ENCODE measurements around the gene FAM83D.

DNA sequence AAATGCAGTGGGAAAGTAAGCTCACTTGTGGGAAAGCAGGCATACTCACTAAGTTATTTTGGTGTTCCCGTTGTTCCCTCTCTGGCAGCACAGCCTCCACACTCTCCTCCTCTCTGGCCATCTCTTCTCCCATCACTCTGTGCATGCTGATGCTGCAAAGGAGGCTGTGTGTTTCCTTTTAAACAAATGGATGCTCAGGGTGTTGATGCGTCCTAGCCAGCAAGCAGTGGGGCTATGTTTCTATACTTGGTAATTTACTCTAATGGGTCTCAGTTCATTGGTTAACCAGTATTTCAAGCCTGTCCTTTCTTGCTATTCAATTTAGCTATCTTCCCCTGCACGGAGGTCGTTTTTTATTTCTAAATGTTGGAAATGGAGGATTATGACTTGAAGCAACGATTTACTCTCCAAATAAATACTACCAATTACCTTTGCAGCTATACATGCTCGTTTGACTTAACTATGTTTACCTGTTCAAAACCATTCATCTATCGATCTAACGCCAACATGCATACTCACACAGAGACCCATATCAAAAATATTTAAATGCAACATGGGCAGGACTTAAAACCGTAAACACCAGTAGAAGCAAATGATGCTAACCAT, 44.4 kb downstream of the TTI1 start:
- RAMPAGE, total RNA, result no peak

GRCh38 chr20:38083743-38084123, 50.2 kb downstream of the RPRD1B start:
- RAMPAGE, total RNA, result no peak

DNA sequence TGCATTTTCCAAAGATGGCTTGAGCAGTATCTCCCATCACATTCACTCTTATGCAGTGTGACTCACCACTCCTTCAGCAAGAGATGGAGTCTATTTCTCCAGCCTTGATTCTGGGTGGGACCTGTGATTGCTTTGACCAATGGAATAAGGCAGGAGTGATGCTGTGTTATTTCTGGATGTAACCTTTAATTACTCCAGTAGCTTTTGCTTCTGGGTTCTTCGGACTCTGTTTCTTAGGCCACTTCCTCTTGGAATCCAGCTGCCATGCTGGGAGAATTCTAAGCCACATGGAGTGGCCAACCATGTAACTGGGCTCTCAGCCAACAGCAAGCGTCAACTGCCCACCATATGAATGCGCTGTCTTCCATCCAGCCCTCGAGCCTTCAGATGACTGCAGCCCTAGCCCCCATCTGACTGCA, 50.7 kb downstream of the TGM2 start:
- RAMPAGE, total RNA, result no peak

DNA sequence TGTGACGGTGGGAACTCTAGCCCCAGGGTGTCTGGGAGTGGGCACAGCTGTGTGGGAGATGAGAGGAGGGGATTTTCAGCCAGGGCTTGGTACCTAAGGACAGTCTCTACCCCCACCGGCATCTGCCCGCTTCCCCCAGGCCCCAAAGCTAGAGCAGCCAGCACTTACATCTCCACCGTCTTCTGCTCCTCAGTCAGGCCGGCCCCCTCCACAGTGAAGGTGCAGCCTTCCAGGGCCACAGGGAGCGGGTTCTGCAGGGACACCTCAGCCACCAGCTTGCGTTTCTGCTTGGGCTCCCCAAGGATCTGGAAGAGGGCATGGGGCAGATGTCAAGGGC, 34.2 kb downstream of the TGM2 start:
- RAMPAGE, total RNA, result no peak

DNA sequence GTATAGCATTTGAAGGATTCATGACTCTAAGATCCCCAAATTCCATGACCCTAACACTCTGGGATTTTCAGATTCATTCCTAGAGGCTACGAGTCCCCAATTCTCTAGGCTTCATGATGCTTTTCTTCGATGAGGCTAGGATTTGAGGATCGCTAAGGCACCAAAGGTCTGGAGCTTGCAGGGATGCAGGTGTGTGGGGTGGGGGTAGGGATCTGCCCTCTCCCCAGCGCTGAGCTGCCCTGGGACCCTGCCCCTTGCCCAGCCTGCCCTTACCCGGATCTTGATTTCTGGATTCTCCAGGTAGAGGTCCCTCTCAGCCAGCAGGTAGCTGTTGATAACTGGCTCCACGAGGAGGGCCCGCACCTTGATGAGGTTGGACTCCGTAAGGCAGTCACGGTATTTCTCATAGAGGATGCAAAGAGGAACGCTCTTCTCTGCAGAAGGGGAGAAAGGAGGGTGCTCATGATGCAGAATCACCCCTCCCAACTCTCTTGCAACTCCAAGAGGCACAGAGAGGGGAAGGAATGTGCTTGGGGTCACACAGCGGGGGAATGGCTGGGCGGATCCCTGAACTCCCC, 32.9 kb downstream of the TGM2 start:
- RAMPAGE, total RNA, result no peak

DNA sequence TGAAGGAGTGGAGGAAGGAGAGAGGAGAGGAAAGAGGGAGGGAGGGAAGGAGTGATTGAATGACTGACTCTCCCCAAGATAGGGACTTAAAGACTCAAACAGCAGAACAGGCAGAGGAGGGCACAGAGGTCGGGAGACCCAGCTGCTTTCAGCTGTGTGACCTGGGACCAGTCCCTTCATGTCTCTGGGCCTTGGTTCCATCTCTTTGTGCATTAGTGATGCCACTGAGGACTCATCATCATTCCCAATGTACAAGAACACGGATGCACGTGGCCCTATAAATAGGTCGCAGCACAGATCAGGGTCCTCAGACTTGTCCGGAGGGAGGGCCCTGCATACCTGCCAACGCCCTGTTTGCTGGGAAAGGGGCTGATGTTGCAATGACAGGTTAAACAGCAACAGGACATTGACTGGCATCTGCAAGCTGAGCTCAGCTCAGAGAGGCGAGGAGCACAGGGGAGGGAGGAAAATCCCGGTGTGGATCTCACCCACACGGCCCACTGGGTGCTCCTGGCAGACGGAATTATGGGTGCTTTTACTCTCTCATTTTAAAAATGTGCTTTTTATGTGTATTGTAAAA, 21.9 kb downstream of the TGM2 start:
- RAMPAGE, total RNA, result no peak

GRCh38 chr20:38143704-38143982, 21.4 kb downstream of the TGM2 start:
- RAMPAGE, total RNA, result no peak

GRCh38 chr20:38143983-38144955, 20.8 kb downstream of the TGM2 start:
- RAMPAGE, total RNA, result no peak

- RAMPAGE, total RNA, result no peak
These were observed 18.8 kb downstream of the TGM2 start for GRCh38 chr20:38146190-38146670.

DNA sequence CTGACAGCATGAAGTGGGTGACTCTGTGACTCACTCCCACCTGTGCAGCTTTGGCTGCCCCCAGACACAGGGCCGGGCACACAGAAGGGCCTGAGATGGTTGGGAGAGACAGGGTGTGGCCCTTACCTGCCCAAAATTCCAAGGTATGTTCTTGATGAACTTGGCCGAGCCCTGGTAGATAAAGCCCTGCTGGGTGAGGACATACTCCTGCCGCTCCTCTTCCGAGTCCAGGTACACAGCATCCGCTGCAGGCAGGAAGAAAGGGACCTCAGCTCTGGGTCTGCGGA, 14.3 kb downstream of the TGM2 start:
- RAMPAGE, total RNA, result no peak

DNA sequence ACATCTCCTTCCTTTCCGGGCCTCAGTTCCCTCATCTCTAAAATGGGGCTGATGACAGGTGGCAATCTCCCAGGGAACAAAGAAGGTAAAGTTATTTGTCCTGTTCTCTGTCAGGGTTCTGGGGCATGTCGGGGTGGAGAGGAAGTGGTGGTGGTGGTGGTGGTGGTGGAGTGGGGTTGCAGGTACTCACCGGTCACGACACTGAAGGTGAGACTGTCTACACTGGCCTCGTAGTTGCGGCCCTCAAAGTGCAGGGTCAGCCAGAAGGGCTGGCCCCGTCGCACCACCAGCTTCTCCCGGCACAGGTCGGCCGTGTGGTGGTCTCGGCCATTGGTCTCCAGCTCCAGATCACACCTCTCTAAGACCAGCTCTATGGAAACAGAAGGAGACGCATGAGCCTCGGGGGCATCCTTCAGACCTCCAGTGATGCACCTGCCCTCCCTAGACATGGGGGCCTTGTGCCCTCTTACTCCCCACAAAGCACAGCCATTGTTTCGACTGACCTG, 3.8 kb downstream of the TGM2 start:
- RAMPAGE, total RNA, result no peak

GRCh38 chr20:38208945-38209337, 43.9 kb upstream of the TGM2 start:
- RAMPAGE, total RNA, result no peak

DNA sequence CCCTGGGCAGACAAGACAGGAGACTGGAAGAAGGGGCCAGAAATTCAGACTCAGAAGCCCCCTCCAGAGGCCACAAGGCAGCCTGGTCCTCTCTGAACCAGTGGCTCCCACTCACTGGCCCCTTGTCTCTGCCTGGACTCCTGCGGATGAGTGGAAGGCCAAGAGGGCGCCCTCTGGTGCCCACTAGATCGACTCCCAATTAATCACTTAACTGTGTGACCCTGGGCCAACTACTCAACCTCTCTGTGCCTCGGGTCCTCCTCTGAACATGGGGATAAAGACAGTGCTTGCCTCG, 12.7 kb upstream of the BPI start:
- RAMPAGE, total RNA, result no peak

DNA sequence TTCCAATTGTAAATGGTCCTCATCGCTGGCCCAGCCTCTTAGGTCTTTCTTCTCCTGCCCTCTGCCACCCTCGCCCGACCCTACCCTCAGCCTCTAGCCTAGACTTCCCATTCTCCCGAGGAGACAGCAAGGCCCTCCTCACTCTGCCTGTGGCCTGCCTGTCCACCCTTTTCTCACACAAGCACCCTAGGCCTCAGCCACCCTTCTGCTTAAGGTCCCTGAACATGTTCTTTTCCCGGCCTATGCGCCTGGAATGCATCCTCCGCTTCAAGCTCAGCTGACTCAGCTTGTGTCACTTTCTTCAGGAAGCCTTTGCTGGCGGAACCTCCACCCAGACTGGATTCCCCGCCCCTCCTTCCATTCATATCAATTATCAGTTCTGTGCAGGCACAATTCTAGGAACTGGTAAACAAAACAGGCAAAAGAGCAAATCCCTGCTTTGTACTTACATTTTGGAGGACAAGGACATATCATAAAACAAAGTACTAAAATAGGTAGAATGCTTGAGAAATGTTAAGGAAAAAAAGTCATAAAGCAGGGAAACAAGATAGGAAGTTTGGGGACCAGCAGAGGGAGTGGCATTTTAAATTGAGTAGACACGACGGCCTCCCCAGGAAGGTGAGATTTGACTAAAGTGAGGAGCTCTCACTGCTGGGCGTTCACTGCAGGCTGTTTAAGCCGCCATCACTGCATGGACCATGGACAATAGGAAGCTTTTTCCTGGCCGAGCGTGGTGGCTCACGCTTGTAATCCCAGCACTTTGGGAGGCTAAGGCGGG, 19.6 kb upstream of the RALGAPB start:
- RAMPAGE, total RNA, result no peak

- RAMPAGE, total RNA, result no peak
These were observed 21.6 kb upstream of the ADIG start for GRCh38 chr20:38559453-38559815.

- RAMPAGE, total RNA, result no peak
These were observed 18.5 kb downstream of the ADIG start for GRCh38 chr20:38599421-38599996.

- RAMPAGE, total RNA, result no peak
These were observed 20.6 kb downstream of the ADIG start for GRCh38 chr20:38601515-38602013.

DNA sequence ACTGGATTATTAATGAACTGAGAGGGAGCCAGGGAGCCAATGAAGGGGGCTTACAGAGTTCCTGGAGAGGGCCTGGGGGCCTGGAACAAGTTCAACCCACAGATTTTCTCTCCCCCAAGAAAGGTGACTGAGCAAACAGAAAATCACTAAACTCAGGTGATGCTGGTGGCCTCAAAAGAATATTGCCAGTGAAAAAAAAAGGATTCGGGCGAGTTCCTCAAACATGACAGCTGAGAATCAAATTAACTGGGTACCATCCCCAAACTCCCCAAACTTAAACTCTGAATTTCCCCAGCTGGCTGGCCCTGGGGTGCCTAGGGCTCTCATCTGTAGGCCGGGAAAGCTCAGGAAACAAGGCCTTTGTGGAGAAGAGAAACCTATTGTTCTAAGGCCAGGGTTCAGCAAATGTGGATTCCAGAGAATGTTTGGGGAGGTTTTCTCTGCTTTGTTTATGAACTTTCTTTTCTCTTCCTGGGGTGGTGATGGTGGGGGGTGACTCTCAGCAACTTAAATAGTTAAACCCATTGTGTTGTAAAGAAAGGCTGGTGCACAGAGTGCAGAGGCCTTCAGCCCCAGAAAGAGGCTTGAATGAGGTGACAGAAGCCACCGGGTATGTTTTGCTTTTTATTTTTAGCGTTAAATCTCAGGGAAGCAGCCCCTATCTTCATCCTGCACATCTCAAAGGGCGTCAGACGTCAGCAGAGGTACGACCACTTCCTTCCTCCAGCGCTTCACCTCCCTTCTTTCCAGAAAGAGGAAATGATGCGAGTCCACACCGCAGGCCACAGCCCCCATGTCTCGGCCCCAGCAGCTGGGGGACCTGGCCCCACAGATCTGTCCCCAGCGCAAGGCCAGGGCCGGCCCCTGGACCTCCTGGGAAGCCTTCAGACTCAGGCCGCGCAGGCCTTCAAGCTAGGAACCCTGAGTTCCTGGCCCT, 834 bp upstream of the PPP1R16B start:
- RAMPAGE, total RNA, result no peak

GRCh38 chr20:38810795-38811365, 5.4 kb downstream of the PPP1R16B start:
- RAMPAGE, total RNA, result no peak

DNA sequence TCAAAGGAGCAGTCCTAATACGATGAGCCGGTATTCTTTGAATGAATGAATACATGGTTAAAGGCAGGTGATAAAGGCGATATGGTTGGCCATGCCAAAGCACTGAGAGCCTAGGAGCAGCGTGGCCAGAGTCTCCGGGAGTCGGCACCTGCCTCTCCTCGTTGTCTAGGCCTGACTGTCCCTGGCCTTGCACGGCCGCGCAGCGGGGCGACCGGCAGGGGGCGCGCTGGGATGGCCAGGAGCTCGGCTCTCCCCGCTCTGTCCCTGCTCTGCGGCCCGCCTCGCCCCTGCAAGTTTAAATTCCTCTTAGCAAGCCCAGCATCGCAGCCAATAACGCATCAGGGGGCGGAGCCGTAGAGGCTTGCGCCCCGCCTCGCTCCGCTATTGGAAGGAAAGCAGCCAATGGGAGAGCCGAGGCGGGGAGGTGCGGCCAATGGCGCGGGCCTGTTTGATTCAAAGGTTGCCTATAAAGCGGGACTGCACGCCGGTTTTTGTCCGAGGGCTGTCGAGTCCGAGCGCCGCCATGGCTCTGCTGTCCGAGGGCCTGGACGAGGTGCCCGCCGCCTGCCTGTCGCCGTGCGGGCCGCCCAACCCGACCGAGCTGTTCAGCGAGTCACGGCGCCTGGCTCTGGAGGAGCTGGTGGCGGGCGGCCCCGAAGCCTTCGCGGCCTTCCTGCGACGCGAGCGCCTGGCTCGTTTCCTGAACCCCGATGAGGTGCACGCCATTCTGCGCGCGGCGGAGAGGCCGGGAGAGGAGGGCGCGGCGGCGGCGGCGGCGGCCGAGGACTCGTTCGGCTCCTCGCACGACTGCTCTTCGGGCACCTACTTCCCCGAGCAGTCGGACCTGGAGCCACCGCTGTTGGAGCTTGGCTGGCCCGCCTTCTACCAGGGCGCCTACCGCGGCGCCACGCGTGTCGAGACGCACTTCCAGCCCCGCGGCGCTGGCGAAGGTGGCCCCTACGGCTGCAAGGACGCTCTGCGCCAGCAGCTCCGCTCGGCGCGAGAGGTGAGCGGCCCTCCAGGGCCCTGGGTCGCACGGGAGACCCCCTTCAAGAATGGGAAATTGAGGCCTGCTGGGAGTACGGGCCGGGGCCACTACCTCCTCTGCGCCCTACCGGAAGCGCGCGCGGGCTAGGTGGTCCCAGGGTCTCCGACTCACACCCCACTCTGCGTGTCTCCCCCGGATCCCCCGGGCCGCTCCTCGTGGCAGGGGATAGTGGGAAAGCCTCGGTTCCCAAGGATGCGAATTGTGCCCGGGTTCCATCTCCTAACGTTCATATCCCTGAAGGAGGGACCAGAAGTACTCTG, at the start of gene FAM83D:
Gene FAM83D (plus strand): TSS at position 498 of the 1,308 bp plus-strand sequence.
- RAMPAGE, total RNA, result no peak

Data from foreskin keratinocyte (primary cell).